Fibroblast of the aortic adventitia (primary cell): Measurements from ENCODE around the genes CRTC2 and HAX1.

DNA sequence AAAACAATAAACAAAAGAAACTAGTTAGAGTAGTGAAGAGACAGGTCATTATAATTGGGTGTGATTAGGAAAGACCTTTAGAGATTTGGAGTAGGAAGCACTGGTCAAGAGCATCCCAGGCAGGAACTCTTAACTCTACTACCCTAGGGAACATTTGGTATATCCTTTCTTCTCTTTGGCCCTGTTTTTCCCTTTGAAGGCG is 3.2 kb downstream of the INTS3 start:
- CAGE, long polyA plus RNA, result no peak

GRCh38 chr1:153751795-153753186 is 22.9 kb upstream of the SLC27A3 start:
- CAGE, long polyA plus RNA, result no peak

DNA sequence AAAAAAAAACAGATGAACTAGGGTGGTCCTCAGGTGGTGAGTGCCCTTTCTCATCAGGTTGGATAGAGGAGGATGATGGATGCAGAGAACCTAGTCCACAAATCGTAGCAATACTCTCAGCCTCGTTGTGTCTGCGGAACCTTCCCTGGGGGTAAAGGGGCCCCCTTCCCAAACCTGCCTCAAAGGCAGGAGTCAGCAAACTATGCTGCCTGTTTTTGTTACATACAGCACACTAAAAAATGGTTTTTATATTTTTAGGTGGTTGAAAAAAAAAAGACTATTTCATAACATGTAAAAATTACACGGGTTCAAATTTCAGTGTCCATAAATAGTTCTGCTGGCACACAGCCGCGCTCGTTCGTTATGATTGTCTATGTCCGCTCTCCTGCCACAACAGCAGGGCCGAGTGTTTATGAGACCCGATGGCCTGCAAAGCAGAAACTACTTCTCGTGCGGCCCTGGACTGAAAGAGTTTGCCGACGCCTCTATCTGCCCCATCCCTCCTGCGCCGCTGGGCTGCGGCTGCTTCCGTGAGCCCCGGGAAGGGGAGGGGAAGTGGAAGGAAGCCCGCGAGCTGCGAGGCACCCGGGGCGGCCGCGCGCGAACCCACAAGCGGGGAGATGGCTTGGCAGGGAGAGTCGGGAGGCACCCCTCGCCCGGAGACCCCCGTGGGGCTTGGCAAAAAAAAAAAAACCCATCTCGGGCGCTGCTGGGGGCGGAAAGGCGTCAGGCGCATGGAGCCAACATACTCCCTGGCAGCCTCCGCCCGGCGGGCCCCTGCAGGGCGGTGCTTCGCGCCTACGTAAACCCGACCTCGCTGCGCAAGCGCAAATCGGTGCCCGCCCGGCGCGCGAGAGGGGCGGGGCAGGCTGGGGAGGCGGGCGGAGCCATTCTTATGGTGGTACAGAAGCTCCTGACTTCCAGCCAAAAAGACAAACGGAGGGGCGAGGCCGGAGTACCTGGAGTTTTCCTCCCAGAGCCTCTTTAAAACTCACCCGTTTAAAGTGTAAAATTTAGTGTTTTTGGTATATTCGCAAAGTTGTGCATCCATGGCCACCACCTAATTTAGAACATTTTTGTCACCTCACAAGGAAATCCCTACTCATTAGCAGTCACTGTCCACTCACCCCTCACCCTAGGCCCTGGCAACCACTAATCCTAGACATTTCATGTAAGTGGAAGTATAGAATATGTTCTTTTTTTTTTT is 8.2 kb downstream of the SLC27A3 start:
- CAGE, long polyA plus RNA, result no peak

DNA sequence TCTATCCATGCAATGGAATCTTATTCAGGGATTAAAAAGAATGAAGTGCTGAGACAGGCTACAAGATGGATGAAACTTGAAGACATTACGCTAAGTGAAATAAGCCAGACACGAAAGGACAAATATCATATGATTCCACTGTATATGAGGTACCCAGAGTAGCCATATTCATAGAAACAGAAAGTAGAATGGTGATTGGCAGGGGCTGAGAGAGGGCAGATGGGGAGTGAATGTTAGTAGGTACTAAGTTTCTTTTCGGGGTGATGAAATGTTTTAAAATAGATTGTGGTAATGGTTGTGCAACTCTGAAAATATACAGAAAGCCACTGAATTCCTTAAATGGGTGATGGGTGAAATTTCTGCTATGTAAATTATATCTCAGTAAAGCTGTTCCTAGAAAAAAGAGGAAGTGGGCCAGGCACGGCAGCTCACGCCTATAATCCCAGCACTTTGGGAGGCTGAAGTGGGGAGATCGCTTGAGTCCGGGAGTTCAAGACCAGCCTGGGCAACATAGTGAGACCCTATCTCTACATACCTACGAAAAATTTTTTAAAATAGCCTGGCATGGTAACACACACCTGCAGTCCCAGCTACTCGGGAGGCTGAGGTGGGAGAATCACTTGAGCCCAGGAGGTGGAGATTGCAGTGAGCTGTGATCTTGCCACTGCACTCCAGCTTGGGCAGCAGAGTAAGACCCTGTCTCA is 15.9 kb downstream of the SLC27A3 start:
- CAGE, long polyA plus RNA, result no peak

DNA sequence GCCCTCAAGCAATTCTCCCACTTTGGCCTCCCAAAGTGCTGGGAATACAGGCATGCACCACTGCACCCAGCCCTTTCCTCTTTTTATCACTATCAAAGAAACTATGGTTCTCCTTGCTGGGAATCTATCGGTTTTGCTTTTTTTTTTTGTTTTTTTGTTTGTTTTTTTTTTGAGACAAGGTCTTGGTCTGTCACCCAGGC is 48.3 kb downstream of the SLC27A3 start:
- CAGE, long polyA plus RNA, result no peak

GRCh38 chr1:153923017-153923431 is 252 bp upstream of the GATAD2B start:
- CAGE, long polyA plus RNA, result no peak

DNA sequence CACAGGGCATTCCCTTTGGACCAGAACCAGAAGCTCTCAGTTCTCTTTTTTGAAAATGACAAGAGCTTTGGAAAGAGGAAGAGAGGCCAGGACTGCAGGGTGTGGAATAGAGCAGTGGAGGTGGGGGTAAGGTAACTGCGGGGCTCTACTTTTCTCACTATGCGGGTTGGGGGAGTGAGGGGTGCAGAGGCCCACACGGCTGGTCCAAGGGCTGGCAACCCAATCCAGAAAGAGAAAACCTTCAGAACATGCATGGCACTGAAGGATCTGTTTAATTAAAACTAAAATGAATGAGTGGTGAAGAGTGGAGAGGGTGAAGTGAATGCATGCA is 413 bp upstream of the DENND4B start:
- CAGE, long polyA plus RNA, result no peak

DNA sequence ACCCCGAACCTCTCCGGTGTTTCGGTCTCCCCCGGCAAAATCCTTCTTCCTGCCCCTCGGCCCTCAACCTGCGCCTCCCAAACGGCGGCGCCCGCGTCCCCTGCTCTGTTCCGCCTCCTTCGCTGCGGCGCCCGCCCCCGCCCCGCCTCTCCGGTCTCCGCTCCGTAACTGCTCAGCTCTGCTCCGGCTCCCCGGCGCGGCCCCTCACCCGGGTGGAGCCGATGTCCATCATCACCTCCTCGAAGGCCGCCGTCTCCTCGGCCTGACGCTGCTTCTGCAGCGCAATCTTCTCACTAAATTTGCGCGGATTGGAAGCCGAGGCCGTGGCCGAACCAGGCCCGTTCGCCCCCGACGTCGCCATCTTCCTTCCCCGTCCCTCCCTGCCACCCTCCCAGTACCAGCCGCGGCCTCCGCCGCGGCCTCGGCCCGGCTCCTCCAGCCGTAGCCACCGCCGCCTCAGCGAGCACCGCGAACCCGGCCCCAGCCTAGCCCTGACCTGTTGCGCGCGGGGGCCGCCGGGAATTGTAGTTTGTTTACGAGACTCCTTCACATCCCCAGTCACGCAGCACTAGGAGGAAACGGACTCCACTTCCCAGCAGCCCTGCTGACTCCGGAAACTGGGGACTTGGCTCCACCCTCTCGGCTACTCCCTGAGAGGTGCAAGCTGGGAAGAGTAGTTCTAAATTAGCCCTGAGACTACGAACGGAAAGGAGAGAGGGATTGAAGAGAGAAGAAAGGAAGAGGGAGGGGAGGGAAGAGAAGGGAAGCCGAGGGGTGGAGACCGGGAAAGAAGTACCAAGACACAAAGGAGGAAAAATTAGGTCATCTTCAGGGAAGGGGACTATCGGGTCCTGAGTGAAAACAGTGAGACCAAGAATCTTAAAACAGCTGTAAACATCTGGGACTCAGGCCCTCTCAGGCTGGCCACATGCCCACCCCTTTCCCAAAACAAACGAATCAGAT is at the start of gene CRTC2:
Gene CRTC2, minus strand, starts transcription at position 476 of the 963 bp plus-strand sequence.
- CAGE, long polyA plus RNA, result no peak

GRCh38 chr1:154158796-154159768 is 32.8 kb downstream of the TPM3 start:
- CAGE, long polyA plus RNA, result no peak

GRCh38 chr1:154182485-154183481 is 9.1 kb downstream of the TPM3 start:
- CAGE, long polyA plus RNA, result no peak

- CAGE, long polyA plus RNA, result no peak
Observed at GRCh38 chr1:154272124-154272848, at the start of gene HAX1. Gene HAX1 (plus strand): TSS chr1:154272629.

DNA sequence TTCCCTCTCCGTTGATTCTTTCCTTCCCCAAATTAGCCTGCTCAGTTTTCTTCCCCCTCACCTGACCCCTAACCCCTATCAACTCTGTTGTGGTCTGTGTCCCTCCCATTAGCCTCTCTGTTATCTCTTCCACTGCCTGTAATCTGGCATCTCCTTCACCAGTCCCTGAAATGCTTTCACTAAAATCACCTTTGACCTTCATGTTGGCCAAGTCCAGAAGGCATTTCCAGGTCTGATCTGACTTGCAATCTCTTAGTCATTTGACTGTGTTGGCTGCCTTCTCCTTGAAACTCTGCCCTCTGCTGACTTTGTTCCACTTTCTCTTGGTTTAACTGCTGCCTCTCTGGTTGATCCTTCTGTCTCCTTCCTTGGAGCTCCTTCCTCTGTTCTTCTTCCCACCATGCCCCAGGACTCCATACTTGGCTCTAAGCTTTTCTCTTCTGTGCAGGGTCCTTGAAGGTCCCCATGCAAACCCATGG is 28.2 kb downstream of the ATP8B2 start:
- CAGE, long polyA plus RNA, result no peak

- CAGE, long polyA plus RNA, result no peak
Observed at GRCh38 chr1:154385275-154385849, 19.8 kb upstream of the IL6R start.

- CAGE, long polyA plus RNA, result no peak
Observed at GRCh38 chr1:154403287-154403486, 2.0 kb upstream of the IL6R start.

DNA sequence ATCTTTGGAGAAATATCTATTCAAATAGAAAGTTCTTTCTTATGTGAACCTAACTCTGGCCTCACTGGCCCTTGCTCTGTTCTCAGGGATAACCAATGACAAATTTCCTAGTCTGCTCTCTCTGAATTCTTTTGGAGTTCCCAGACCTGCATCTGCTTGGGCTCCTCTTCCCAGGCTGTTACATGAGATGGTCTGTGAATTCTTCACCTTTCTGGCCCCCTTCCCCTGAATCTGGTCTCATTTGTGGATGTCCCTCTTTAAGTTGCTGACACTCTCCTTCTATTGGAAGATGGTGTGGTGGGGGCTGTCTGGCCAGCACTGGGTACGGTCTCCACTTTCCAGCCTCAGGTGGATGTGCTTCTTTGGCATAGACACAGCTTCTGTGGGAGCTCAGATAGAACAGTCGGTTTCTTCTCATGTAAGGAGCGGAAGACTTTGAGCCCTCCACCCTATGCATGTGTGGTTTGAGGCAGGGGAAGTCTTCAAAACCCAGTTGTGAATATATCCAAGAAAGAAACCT is 35.9 kb downstream of the IL6R start:
- CAGE, long polyA plus RNA, result no peak

- CAGE, long polyA plus RNA, result no peak
Observed at GRCh38 chr1:154454241-154455064, 47.6 kb upstream of the TDRD10 start.

DNA sequence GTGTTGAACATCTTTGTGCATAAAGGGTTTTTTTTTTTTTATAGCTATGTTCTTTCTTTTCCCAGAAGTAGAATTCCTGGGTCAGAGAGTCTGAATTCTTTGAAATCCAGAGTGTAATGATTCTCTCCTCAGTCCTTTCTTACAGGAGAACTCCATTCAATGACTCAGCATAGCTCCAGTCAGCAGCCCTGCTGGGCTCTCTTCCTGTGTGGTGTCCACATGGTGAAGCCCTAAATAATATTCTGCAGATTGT is 39.0 kb upstream of the TDRD10 start:
- CAGE, long polyA plus RNA, result no peak

GRCh38 chr1:154559168-154560032 is 938 bp upstream of the UBE2Q1 start:
- CAGE, long polyA plus RNA, result no peak

- CAGE, long polyA plus RNA, result no peak
Observed at GRCh38 chr1:154584475-154585113, 17.0 kb downstream of the CHRNB2 start.

DNA sequence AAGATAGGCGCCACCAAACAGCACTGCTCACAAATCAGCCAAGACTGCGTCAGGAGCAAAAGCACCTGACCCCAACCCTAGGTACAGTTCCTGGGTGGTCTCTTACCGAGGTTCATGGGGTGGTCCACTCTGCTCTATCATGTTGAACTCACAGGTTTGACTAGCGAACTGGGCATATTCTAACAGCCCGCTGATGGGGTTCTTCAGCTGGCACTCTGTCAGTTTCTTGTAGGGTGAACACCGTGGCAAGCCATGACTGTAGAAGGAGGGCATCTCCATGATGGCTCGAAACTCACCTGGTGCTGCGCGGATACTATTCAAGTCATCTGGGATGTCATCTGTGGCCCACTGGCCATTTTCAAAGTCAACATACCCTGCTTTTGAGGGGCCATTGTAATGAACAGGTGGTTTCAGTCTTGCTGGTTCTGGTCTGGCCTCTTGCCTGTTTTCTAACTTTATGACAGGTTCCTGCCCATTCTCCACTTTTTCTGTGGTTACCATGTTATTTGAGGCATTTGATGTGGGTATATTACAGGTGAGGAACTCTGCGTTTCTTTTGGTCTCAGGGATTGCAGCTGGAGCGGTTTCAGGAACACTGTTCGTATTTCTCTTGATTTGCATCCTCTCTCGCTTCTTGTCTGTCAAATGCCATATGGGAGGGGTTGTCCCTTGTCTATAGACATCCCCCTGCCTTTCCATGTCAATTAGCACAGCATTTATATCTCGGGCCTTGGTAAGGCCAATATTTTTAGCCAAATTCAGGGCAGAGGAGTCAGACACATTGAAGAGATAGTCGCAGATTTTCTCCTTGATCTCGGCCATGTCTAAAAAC is 6.8 kb downstream of the ADAR start:
- CAGE, long polyA plus RNA, result no peak